ENCODE measurements around a stretch of chr17.

GRCh38 chr17:39593994-39594337 lies 13.8 kb downstream of the NEUROD2 start:
- RRBS, result no CpG with 5 or more reads among the region's 3 CpGs

DNA sequence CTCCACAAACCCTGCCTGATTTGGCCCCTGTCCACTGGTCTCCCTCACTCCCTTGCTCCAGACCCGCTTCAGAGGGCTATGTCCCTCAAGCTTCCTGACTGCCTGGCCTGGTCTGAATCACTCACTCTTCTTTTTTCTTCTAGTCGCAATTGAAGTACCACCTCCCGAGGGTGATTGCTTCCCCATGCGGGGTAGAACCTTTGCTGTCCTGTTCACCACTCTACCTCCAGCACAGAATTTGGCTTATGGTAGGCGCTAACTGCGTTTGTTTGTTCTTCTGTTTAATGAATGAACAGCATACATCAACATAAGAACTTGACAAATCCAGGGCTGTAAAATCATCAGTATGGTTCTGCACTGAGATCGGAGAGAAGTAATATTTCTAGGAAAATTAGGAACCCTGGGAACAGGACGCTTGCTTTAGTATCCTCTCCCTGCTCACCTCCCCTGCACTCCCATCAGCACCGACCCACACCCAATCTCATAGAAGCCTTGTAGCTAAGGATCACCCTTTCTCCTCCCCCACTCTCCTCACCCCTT lies 766 bp upstream of the PGAP3 start:
- RRBS, result no CpG with 5 or more reads among the region's 9 CpGs

GRCh38 chr17:39695999-39696548 lies 3.8 kb upstream of the ERBB2 start:
- RRBS, result no CpG with 5 or more reads among the region's 11 CpGs

- RRBS, result 73% methylated on average over 3 of the region's 23 CpGs
Observed at GRCh38 chr17:39709470-39710608, 10.0 kb downstream of the ERBB2 start.

DNA sequence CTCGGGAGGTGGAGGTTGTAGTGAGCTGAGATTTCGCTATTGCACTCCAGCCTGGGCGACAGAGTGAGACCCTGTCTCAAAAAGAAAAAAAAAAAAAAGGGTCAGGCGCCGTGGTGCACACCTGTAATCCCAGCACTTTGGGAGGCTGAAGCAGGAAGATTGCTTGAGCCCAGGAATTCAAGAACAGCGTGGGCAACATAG lies 13.7 kb downstream of the ERBB2 start:
- RRBS, result no CpG with 5 or more reads among the region's 6 CpGs

DNA sequence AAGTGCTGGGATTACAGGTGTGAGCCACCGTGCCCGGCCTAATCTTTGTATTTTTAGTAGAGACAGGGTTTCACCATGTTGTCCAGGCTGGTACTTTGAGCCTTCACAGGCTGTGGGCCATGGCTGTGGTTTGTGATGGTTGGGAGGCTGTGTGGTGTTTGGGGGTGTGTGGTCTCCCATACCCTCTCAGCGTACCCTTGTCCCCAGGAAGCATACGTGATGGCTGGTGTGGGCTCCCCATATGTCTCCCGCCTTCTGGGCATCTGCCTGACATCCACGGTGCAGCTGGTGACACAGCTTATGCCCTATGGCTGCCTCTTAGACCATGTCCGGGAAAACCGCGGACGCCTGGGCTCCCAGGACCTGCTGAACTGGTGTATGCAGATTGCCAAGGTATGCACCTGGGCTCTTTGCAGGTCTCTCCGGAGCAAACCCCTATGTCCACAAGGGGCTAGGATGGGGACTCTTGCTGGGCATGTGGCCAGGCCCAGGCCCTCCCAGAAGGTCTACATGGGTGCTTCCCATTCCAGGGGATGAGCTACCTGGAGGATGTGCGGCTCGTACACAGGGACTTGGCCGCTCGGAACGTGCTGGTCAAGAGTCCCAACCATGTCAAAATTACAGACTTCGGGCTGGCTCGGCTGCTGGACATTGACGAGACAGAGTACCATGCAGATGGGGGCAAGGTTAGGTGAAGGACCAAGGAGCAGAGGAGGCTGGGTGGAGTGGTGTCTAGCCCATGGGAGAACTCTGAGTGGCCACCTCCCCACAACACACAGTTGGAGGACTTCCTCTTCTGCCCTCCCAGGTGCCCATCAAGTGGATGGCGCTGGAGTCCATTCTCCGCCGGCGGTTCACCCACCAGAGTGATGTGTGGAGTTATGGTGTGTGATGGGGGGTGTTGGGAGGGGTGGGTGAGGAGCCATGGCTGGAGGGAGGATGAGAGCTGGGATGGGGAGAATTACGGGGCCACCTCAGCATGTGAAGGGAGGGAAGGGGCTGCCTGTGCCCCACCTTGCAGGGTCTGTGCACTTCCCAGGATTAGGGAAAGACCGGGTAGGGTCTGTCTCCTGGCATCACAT lies 5.5 kb downstream of the MIEN1 start:
- RRBS, result 89% methylated on average over 5 of the region's 25 CpGs

DNA sequence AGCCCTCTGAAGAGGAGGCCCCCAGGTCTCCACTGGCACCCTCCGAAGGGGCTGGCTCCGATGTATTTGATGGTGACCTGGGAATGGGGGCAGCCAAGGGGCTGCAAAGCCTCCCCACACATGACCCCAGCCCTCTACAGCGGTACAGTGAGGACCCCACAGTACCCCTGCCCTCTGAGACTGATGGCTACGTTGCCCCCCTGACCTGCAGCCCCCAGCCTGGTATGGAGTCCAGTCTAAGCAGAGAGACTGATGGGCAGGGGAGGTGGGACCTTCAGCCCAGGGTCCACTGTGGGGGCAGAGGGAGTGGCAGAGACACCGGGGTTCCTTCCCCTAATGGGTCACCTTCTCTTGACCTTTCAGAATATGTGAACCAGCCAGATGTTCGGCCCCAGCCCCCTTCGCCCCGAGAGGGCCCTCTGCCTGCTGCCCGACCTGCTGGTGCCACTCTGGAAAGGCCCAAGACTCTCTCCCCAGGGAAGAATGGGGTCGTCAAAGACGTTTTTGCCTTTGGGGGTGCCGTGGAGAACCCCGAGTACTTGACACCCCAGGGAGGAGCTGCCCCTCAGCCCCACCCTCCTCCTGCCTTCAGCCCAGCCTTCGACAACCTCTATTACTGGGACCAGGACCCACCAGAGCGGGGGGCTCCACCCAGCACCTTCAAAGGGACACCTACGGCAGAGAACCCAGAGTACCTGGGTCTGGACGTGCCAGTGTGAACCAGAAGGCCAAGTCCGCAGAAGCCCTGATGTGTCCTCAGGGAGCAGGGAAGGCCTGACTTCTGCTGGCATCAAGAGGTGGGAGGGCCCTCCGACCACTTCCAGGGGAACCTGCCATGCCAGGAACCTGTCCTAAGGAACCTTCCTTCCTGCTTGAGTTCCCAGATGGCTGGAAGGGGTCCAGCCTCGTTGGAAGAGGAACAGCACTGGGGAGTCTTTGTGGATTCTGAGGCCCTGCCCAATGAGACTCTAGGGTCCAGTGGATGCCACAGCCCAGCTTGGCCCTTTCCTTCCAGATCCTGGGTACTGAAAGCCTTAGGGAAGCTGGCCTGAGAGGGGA lies 2.7 kb downstream of the MIEN1 start:
- RRBS, result no CpG with 5 or more reads among the region's 20 CpGs

GRCh38 chr17:39728385-39728893 lies 1.9 kb downstream of the MIEN1 start:
- RRBS, result no CpG with 5 or more reads among the region's 6 CpGs

GRCh38 chr17:39750156-39751168 lies 12.7 kb downstream of the GRB7 start:
- RRBS, result no CpG with 5 or more reads among the region's 10 CpGs

DNA sequence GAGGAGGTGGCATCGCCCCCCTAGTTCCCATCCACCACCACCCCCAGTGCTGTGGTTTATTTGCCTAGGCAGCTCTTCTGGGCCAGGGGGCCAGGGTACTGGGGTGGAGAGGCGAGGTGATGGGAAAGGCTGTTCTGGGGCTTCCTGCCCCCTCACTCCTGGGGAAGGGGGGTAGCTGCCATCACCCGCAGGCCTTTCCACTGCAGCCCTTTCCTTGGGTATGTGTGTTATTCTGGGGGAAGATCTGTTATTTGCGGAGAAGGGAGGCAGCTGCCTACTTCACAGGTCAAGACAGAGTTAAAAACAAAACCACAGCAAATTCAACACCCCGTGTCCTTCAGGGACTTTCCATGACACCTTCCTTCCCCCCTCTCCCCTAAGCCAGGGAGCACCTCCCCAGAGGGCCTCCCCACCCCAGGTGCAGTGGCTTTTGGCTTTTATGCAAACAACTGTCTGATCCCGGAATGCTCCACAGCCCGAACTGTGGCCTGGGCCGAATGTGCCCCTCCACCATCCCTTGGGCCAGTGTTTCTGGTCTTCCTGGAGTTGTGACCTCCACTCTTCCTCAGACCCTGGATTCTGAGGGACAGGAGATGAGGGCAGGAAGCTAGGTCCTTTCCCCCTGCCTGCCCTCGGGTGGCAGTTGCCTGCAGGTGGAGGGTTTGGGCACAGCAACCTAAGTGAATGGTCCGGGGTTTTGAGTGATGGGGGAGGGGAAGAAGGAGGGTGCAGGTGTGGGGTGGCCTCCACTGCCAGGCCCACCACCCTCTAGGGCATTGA lies 18.3 kb downstream of the GRB7 start:
- RRBS, result no CpG with 5 or more reads among the region's 10 CpGs

DNA sequence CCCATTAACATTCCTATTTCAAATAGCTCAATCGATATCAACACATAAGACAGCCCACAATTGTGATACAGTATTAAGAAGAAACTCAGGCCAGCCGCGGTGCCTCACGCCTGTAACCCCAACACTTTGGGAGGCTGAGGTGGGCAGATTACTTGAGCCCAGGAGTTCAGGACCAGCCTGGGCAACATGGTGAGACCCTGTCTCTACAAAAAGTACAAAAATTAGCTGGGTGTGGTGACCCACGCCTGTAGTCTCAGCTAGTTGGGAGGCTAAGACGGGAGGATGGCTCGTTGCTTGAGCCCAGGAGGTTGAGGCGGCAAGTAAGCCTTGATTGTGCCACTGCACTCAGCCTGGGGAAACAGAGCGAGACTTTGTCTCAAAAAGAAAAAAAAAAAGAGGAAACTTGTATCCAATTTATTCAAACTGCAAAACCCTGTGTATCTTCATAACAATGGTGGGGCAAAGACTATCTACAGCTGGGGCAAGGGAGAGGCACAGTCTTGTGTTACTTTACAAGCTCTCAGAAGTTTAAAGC lies 21.4 kb downstream of the GRB7 start:
- RRBS, result no CpG with 5 or more reads among the region's 9 CpGs

GRCh38 chr17:39777634-39778375 lies 40.1 kb downstream of the GRB7 start:
- RRBS, result no CpG with 5 or more reads among the region's 11 CpGs

- RRBS, result no CpG with 5 or more reads among the region's 15 CpGs
Observed at GRCh38 chr17:39828032-39829045, 35.8 kb downstream of the IKZF3 start.

GRCh38 chr17:39921341-39922543 lies 3.3 kb upstream of the GSDMB start:
- RRBS, result no CpG with 5 or more reads among the region's 14 CpGs

DNA sequence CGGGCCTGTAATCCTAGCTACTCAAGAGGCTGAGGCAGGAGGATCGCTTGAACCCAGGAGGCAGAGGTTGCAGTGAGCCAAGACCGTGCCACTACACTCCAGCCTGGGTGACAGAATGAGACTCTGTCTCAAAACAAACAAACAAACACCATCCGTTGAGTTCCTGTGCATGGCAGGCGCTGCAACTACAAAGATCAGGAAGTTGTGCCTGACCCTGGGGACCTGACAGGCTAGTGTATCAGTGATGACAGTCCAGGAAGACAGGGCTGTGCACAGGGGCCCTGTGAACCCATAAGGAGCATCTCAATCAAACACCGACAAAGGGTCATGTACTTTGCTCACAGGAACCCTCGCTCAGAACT lies 14.3 kb upstream of the GSDMA start:
- RRBS, result no CpG with 5 or more reads among the region's 7 CpGs

- RRBS, result no CpG with 5 or more reads among the region's 5 CpGs
Observed at GRCh38 chr17:39979863-39980172, 789 bp upstream of the PSMD3 start.

DNA sequence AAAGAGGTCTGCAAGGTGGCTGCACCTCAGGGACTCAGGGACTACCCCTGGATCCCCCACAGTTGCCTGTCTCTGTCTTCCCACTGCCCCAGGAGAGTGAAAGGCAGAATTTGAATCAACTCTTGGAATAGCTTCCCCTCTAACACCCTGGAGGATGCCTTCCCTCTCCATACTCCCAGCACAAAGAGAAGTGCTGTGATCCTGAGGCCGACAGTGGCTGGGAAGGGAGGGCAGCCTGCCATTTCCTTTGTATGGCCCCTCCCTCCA lies 3.8 kb upstream of the MED24 start:
- RRBS, result no CpG with 5 or more reads among the region's 1 CpG

GRCh38 chr17:40099675-40100009 lies 747 bp downstream of the NR1D1 start:
- RRBS, result no CpG with 5 or more reads among the region's 14 CpGs

DNA sequence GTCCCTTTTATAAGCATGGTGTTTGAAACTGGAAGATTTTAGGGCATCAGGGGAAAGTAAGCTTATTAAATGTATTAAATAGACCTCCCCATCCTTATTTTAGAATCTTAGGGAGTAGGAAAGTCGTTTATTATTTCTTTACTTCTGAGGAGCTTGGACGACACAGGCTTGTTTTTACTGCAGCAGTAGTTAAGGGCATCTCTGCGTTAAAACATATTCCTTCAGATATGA lies 2.1 kb downstream of the MSL1 start:
- RRBS, result no CpG with 5 or more reads among the region's 3 CpGs

- RRBS, result no CpG with 5 or more reads among the region's 9 CpGs
Observed at GRCh38 chr17:40168106-40168738, 9.0 kb upstream of the RAPGEFL1 start.